Pericardium fibroblast (primary cell): ENCODE results near the gene MTHFD1.

DNA sequence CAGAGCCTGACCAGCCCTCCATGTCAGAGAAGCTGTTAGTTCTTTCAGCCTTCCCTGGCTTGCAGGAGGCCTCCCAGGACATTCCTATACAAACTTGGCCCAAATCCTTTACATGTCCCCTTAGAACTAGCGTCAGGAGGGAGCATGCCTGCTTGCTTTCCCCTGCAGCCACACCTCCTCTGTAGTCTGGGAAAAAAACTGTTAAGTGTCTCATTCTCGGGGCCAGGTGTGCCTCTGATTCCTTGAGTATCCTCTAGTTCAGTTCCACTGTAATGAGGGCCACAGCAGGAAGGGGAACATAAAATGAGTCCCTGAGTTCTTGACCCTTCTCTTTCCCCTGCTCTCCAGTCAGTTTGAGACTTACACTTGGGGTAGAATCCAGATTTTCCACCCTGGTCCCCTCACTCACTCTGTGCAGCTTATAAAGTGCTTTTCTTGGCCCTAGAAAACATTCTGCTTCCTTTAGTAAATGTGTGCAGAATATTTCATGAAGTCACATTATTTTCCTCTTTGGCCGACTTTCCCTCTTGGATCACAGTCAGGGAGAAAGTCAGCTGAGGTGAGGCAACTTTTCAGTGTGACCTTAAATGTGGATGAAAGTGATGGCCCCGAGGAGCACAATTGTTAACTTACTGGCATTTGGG, 152.1 kb upstream of the HIF1A start:
- RAMPAGE, long total RNA = no peak

GRCh38 chr14:61550266-61550644, 145.1 kb upstream of the HIF1A start:
- RAMPAGE, long total RNA = no peak

- RAMPAGE, long total RNA = no peak
Observed at GRCh38 chr14:61608792-61609254, 86.5 kb upstream of the HIF1A start.

DNA sequence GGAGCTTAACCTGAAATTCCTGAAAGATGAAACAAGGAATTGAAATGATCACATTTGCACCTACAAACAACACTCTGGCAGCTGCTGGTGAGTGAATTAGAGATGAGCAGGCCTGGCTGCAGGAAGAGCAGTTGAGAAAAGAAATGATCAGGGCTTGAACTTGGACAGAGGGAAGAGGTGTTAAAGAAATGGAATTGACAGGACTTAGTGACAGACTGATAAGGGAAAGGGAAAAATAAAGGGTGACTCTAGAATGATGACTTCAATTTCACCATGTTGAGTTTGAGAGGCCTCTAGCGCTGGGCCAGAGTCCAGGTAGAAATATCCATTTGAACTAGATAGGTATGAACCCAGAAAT, 26.1 kb upstream of the HIF1A start:
- RAMPAGE, long total RNA = no peak

GRCh38 chr14:62691992-62692590, 353.2 kb downstream of the KCNH5 start:
- RAMPAGE, long total RNA = no peak

- RAMPAGE, long total RNA = no peak
Observed at GRCh38 chr14:63178822-63179372, 25.3 kb upstream of the RHOJ start.

- RAMPAGE, long total RNA = no peak
Observed at GRCh38 chr14:63192045-63192512, 12.2 kb upstream of the RHOJ start.

DNA sequence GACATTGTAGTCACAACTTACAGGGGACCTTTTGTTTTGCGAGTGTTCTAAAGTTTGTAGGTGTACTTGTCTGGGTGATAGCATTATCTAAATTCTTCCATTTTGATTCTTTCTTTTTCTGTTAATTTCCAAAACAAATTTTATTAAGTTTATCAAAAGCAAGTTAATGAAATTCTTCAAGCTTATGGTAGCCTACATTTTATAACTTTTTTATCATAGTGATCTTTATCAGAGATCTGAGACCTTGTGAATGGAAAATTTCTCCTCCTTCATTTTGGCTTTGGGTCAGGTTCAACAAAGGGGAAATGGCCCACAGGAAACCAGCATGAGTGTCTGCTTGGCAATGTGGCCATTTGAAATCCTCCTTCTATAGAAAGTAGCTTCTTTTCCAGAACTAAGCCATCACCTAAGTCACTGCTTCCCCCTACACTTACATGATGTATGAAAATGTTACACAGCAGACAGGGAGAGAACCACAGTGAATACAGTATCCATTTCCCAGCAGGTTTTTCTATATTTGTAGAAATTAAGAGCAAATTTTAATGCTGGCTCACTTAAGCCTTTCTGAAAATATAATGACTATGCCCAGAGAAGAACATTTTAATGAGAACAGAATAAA, 1.6 kb downstream of the RHOJ start:
- RAMPAGE, long total RNA = no peak

DNA sequence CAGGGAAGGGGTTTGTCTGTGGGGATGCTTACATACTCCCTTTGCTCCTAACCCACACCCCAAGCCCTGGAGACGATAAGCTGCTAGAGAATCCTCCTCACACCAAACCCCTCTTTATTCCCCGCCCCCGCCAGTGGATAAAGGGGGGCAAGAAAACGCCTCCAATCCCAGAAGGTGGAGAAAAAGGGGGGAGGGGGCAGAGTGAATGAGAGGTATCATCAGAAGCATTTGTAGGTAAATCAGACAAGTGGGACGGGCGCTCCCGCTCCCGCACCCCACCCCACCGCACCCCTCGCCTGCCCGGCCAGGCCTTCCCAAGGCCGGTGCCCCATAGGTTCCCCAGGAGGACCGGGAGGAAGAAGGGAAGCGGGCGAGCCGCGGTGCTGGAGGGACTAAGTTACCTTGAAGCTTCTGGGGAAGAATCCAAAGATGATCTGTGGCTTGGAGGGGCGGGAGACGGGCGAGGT, 766 bp downstream of the PPP2R5E start:
- RAMPAGE, long total RNA = no peak

DNA sequence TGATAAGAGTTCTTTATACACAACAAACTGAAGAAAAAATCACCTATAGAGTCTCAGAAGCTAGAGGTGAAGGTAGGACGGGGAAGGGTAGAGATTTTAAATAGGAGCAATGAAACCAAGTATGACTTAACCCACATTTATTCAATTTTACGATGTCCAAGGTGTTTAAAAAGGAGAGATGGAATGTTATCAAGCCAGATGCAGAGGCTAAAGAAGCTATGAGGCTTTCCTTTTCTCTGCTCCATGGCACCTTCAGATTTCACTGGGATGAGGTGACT, 25.9 kb downstream of the SGPP1 start:
- RAMPAGE, long total RNA = no peak

- RAMPAGE, long total RNA = no peak
Observed at GRCh38 chr14:63853688-63854438, 1.1 kb downstream of the SYNE2 start.

GRCh38 chr14:63855215-63855794, 2.5 kb downstream of the SYNE2 start:
- RAMPAGE, long total RNA = no peak

GRCh38 chr14:63869679-63870287, 17.0 kb downstream of the SYNE2 start:
- RAMPAGE, long total RNA = no peak

DNA sequence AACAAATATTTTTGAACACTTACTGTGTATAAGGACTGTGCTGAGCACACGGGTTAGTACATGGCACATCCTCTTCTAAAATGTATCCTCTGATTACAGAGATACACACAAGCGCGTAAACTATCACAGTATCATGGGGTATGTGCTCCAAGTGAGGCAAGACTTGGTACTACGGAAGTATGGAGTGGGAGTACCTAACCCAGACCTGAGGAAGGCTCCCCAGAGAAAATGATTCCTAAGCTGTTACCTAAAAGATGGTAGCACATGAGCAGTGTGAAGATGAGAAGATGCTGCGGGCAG, 67.2 kb downstream of the SYNE2 start:
- RAMPAGE, long total RNA = no peak

DNA sequence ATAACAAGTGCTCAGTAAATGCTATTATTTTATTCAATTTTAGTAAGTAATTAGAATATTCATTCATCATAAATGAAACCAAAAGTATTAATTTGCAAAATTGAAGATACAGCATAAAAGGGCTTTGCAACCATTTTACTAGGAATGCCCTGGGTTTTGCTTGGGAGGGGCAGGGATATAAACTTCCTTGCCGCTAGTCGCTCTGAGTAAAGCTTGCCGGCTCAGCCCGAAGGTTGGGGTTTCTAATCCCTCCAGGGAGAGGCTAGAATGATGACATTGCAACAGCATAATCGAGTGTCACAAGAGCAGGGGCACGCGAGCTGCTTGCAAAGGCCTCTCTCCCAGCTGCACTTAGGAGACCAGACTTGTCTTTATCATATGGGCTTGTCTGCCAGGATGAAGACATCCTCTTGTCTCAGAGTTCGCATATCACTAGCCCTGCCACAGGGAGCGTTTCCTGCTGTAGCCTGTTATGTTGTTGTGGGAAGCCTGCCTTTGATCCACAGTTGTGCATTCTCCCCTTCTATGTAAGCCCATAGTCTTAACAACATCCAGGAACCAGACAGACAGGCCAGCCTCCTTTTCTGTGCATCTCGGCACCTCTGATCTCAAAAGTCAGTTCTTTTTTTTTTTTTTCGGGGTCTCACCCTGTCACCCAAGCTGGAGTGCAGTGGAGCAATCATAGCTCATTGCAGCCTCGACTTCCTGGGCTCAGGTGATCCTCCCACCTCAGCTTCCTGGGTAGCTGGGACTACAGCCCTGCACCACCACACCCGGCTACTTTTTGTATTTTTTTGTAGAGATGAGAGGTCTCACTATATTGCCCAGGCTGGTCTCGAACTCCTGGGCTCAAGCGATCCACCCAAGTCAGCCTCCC, 179.9 kb downstream of the ESR2 start:
- RAMPAGE, long total RNA = no peak

- RAMPAGE, long total RNA = no peak
Observed at GRCh38 chr14:64118106-64118491, 176.1 kb downstream of the ESR2 start.

DNA sequence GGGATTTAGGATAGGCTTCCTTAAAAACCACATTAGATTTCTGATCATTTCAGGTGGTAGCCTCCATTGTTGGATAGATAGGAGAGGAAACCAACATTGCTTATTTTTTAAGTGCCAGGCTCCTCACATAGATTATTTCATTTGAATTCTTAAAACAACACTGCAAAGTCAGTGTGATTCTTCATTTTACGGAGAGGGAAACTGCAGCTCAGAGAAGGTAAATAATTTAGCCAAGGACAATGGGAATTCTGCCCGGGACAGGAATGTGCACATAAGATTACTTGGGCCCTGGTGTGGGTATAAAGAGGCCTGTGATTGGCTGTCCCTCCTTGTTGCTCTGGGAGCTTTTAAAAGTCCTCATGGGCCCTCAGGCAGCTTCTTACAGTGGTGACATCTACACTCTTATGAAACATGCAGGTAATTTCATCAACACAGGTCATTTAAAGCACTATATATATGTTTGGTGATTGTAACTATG, 100.4 kb downstream of the ESR2 start:
- RAMPAGE, long total RNA = no peak

GRCh38 chr14:64213846-64214421, 80.2 kb downstream of the ESR2 start:
- RAMPAGE, long total RNA = no peak

DNA sequence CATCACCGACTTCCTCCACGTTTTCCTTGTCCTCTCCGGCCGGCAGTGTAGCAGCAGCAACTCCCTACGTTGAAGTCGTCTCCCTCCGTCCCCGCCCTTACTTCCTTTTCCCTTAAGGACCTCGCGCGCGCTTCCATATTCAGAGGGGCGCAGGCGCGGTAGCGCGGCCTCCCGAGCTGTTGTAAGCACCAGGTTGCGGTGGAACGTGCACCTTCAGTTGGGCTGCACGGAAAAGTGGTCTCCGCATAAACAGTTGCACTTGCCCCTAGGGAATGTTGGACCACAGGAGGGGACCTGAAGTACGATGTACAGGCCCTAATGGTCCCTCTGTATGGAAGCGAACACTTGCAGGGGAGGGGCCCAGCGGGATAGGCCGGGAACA, 44.7 kb upstream of the ESR2 start:
- RAMPAGE, long total RNA = no peak

DNA sequence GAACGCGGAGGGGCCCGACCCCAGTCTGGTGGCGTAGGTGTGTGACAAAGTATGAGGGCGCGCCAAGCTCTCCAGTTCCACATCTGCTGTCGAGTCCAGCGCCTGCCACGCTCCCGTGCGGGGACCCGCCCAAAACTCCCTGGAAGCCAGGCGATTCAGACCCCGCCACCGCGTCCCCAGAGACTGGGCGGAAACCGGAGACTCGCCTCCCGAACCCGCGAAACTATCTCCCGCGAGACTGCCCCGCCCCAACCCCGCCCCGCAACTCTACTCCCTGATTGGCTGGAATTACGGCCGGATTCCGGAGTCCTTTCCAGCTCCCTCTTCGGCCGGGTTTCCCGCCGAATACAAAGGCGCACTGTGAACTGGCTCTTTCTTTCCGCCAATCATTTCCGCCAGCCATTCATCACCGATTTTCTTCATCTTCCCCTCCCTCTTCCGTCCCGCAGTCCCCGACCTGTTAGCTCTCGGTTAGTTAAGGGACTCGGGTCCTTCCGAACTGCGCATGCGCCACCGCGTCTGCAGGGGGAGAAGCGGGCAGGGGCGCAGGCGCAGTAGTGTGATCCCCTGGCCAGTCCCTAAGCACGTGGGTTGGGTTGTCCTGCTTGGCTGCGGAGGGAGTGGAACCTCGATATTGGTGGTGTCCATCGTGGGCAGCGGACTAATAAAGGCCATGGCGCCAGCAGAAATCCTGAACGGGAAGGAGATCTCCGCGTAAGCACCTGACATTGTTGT, at the start of gene MTHFD1:
TSS of gene MTHFD1 (plus strand) at position 599 of the 735 bp plus-strand sequence.
- RAMPAGE, long total RNA = no peak